Diencephalon (tissue), 2 donors: ENCODE measurements around the gene PCID2.

DNA sequence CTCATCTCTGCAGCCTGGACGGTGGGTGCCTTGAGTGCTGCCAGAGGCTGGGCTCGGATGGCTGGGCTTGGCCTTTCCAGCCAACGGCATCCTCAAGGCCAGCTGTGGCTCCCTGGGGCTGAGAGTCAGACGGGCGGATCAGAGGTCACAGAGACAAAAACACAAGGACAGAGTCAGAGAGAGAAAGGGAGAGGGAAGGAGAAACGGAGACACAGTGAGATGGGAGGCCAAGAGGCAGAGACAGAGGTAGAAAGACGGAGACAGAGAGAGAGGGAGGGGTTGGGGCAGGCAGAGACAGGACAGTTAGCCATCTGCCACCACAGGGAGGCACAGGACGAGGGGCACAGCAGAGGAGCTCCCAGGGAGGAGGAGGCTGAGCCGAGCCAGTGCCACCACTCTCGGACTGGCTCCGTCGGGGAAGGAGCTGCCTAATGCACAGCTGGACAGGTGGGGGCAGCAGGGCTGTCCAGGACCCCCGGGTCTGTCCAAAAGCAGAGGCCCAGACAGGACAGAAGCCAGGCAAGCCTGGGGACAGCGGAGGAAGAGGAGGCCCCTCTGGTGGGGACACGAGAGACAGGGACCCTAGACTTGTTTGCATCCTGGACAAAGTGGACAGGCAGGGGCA, 512 bp downstream of the F10 start:
- RAMPAGE, long total RNA: no peak

- RAMPAGE, long total RNA: no peak
Measured at GRCh38 chr13:113140676-113141431, 17.6 kb upstream of the PROZ start.

GRCh38 chr13:113153837-113154315, 4.6 kb upstream of the PROZ start:
- RAMPAGE, long total RNA: no peak

- RAMPAGE, long total RNA: no peak
Measured at GRCh38 chr13:113177926-113178636, 19.6 kb downstream of the PROZ start.

DNA sequence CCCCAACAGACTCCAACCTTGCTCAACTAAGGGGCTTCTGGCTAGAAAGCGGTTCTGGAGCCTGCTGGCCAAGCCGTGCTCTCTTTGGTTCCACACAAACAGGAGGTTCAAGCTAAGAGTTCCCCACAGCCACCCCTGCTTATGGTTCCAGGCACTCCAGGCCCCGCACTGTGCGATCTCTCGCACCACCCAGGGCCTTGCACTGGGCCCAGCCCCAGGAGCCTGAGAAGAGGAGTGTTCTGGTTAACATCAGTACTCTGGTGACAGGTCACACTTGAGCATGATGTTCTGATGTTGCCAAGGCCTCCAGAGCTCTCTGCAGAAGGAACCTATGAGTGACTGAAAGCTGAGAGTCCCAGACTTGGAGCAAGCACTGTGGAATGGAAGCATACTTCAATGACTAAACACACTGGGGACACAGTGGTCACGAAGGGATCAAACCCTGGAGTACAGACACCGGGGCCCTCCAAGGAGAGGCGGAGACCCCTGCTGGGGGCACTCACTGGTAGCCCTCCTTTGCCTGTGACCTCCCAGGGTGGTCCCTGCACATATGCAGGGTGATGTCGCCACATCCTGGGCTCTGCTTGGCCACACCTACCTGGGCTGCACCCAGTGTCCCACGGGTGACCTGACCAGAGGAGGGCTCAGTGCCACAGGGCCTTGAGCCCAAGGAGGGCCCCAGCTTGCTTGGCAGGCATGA, 4.3 kb downstream of the PCID2 start:
- RAMPAGE, long total RNA: no peak

DNA sequence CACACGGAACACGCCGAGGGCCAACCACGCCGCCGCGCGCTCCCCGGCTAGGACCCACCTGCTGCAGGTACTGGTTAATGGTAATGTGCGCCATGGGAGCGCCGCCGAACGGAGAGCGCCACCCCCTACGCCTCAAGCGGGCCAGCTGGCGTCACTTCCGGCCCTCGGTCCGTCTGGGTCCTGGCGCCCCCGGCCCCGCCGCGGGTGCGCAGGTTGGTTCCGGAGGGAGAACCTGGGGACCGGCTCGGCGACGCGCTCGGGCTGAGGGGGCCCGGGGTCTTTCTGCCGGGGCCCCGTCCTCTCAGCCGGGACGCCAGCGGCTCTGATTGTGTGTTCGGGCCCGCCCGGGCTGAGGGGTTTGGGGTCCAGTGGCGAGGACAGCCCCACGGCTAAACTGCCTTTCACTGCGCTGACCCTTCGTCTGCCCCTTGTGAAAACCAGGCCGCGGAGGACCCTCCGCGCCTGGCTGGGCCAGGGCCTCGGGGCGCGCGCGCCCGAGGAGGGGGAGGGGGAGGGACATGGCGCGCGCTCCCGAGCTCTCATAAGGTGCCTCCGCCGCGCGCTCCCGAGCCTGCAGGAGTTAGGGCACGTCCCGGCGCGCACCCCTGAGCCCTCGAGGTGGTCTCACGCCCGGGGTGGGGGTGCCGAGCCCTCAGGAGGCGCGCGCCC, at the start of gene PCID2:
Gene PCID2 (minus strand): TSS at position 129 of the 669 bp plus-strand sequence.
- RAMPAGE, long total RNA: no peak

- RAMPAGE, long total RNA: no peak
Measured at GRCh38 chr13:113232543-113233474, 23.4 kb downstream of the CUL4A start.

GRCh38 chr13:113273508-113274116, 23.4 kb upstream of the LAMP1 start:
- RAMPAGE, long total RNA: no peak

- RAMPAGE, long total RNA: no peak
Measured at GRCh38 chr13:113319165-113319981, 22.3 kb downstream of the LAMP1 start.

- RAMPAGE, long total RNA: no peak
Measured at GRCh38 chr13:113351275-113352022, 12.5 kb downstream of the GRTP1 start.

- RAMPAGE, long total RNA: no peak
Measured at GRCh38 chr13:113393811-113394566, 30.1 kb upstream of the GRTP1 start.

- RAMPAGE, long total RNA: no peak
Measured at GRCh38 chr13:113421558-113422248, 31.6 kb downstream of the ADPRHL1 start.

GRCh38 chr13:113422249-113422985, 30.9 kb downstream of the ADPRHL1 start:
- RAMPAGE, long total RNA: no peak

GRCh38 chr13:113510154-113510633, 19.4 kb downstream of the TMCO3 start:
- RAMPAGE, long total RNA: no peak

DNA sequence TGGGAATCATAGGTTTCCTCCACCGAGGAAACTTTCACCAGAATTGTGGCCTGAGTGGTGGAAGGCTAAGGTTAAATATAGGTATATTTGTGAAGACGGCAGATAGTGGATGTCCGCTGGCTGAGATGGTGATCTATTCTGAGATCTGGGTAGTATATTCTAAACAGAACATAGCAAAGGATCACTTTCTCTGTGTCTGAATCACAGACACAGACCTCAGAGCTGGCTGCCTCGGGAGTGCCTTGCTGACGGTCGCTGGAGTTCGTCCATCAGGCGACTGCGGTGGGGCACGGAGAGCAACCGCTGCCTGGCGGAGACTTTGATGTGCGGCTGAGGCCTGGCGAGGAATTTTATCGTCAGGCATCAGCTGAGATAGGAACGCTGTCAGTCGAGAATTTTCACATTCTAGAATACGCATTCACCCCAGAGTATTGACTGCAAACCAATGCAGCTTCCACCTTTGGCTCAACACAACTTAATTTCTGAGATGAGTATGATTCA, 42.6 kb downstream of the TMCO3 start:
- RAMPAGE, long total RNA: no peak

DNA sequence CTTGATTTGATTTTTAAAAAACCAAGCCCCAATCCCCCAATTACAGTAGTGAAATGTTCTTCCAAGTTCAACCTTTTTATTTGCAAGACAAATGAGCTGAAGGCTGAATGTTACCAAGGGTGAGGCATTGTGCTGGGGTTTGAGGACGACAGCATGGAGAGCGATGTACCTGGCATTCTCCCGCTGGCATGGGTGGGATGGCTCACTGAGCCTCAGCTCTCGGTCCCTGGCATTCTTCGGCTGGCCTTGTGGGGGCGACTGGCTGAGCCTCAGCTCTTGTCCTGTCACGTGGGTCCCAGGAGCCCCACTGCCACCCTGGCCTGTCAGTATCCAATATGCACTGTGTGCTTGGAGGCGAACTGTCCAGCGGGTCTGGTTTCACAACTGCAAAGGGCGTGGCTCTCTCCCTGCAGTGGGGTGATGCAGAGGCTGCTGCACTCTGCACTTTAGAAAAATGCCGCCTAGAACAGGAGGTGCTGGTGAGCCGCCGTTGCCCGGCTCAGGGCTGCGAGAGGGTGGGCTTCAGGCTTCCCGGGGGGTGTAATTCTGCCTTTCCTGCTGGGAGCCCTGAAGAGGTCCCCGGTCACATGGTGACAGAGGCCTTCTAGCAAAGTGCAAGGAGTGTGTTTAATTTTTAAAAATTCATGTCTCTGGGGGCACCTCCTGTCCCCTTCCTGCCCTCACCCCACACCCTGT, 17.1 kb upstream of the TMEM255B start:
- RAMPAGE, long total RNA: no peak

- RAMPAGE, long total RNA: no peak
Measured at GRCh38 chr13:113786739-113787059, 27.7 kb downstream of the TMEM255B start.

GRCh38 chr13:113821436-113821809, 42.5 kb downstream of the GAS6 start:
- RAMPAGE, long total RNA: no peak

DNA sequence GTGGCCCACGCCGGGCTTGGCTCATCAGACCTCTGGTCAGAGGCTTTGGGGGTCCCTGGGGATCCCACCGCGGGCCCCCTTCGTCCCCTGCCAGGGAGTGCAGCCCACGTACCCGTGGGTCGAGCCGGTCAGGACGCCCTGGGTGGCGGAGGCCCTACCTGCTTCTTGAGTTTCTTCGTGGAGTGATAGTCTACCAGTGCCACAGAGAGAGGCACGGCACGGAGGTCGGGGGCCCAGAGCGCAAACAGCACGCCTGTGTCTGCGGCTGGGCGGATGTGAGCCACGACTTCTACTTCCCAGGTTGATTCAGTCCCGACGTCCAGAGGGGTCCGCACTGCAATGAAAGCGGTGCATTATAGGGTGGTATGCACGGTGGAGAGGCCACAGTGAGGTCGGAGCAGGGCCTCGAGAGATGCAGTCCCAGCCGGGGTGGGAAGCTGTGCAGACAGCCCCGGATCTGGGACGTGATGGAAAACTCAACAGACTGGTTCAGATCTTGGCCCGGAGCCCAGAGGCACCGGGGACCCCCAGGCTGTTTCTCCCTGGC, 40.6 kb downstream of the GAS6 start:
- RAMPAGE, long total RNA: no peak

- RAMPAGE, long total RNA: no peak
Measured at GRCh38 chr13:113844995-113845990, 18.6 kb downstream of the GAS6 start.